Keratinocyte (primary cell): ENCODE results near the genes STX3, OOSP2, MS4A14 and VWCE.

DNA sequence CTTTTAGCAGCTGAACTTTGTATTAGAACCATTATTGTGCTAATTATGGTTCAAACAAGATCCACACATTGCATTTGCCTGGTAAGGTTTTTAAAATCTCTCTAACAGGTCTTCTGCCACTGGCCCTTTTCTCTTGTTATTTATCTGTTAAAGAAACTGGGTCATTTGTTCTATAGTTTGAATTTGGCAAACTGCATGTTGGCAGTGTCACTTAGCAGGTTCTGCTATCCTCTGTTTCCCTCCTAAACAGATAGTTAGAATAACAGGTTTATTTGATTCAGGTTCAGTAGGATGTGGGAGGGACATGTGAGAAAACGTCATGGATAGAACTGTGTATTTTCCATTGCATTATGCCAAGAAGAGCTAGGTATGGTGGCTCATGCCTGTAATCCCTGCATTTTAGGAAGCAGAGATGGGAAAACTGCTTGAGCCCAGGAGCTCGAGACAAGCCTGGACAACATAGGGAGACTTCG is 24.4 kb downstream of the PATL1 start:
CAGE:
- cytosol, long polyA minus RNA: no peak
- cytosol, long polyA plus RNA: no peak
- long polyA plus RNA: no peak
- nucleus, long polyA minus RNA: no peak
- nucleus, long polyA plus RNA: no peak

GRCh38 chr11:59754694-59755696 is at the start of gene STX3:
STX3 (plus strand) TSS chr11:59755376.
CAGE:
- cytosol, long polyA minus RNA: start-site peak on the plus strand at chr11:59755337-59755406, 6 reads
- cytosol, long polyA plus RNA: no peak
- long polyA plus RNA: start-site peak on the plus strand at chr11:59755347-59755411, 187 and 157 reads in 2 replicates
- nucleus, long polyA minus RNA: no peak
- nucleus, long polyA plus RNA: no peak

CAGE:
- cytosol, long polyA minus RNA: no peak
- cytosol, long polyA plus RNA: no peak
- long polyA plus RNA: no peak
- nucleus, long polyA minus RNA: no peak
- nucleus, long polyA plus RNA: no peak
These were observed at the start of gene OOSP2 for GRCh38 chr11:60040330-60040698. OOSP2 (plus strand) TSS chr11:60040409.

DNA sequence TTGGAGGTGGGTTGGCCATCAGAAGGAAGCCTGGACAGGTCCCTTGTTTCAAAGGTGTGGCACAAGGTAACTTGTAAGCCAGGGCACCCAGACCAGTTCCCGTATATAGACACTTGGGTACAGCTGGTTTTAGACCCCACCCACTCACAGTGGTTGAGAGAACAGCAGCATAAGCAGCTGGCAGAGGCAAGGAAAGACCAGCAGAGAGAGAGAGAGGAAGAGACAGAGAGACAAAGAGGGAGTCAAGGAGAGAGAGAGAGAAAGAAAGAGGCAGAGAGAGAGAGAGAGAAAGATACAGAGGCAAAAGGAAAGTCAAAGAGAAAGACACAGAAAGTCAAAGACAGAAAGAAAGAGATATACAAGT is 3.7 kb upstream of the MS4A6A start:
CAGE:
- cytosol, long polyA minus RNA: no peak
- cytosol, long polyA plus RNA: no peak
- long polyA plus RNA: no peak
- nucleus, long polyA minus RNA: no peak
- nucleus, long polyA plus RNA: no peak

DNA sequence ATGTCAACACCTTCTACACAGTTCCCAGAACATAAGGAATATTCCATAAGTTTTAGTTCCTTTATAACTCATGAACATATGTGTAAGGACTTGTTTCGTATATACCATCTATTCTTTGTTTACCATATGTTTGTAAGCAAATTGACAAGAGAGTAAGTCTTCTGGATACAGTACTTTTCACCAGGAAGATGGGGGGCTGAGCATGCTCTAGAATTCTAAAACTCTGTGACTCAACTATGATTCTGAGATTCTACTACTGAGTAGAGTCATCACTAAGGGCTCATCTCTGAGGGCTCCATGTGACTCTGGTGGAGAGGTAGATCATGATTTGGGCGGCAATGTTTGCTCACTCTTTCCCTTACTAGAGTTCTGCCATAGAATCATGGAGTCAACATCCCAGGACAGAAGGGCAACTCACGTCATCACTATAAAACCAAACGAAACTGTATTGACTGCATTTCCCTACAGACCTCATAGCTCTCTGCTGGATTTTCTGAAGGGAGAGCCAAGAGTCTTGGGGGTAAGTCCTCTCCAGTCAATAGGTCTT is at the start of gene MS4A14:
Gene MS4A14 (plus strand): TSS at position 263 of the 547 bp plus-strand sequence.
CAGE:
- cytosol, long polyA minus RNA: no peak
- cytosol, long polyA plus RNA: no peak
- long polyA plus RNA: no peak
- nucleus, long polyA minus RNA: no peak
- nucleus, long polyA plus RNA: no peak

DNA sequence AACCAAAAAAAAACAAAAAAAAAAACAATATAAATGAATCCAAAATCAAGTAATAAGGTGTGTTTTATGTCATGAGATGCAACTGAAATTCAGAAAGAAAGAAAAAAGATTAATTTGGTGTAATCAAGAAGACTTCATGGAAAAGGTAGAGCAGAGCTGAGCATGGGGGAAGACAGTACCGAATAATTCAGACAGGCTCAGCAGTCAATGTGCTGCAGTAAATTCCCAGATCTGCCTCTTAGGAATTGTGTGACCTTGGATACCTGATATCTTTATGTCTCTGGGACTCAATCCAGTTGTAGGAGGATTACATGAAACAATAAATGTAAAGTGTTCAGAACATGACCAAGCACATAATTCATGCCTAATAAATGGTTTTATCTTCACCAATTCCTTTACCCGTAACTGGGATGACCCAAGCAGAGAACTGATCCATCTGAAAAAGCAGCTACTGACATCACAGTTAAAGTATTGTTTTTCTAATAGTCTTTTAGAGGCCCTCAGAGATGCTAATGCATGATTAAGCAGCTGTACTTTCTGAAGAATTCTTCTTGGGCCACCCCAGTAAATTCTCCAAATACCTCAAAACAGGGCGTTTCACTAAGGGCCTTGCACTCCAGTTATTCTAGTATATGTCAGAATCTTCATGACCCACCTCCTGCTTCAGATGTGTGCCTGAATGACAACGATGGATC is 7.8 kb downstream of the MS4A12 start:
CAGE:
- cytosol, long polyA minus RNA: no peak
- cytosol, long polyA plus RNA: no peak
- long polyA plus RNA: no peak
- nucleus, long polyA minus RNA: no peak
- nucleus, long polyA plus RNA: no peak

DNA sequence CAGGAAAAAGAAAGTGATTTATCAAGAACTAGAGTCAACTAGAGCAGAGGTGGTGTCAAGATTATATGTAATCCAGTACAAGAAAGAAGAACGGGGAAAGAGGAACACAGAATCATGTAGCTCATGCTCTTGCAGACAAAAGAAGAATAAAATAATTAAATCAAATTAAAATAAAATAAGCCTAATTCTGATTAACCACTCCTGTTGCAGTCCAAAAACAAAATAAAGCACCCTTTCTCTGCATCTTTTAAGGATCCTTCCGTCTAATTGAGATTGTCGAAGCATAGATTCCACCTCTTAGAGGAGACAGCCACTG is 10.0 kb downstream of the MS4A12 start:
CAGE:
- cytosol, long polyA minus RNA: no peak
- cytosol, long polyA plus RNA: no peak
- long polyA plus RNA: no peak
- nucleus, long polyA minus RNA: no peak
- nucleus, long polyA plus RNA: no peak

CAGE:
- cytosol, long polyA minus RNA: start-site peak on the plus strand at chr11:60850588-60850614, 18 reads; start-site peak on the plus strand at chr11:60850978-60851055, 43 reads; start-site peak on the minus strand at chr11:60851021-60851047, 6 reads
- cytosol, long polyA plus RNA: no peak
- long polyA plus RNA: no peak
- nucleus, long polyA minus RNA: start-site peak on the plus strand at chr11:60850975-60850996, 8 reads
- nucleus, long polyA plus RNA: no peak
These were observed 5.1 kb downstream of the PTGDR2 start for GRCh38 chr11:60850421-60851192.

DNA sequence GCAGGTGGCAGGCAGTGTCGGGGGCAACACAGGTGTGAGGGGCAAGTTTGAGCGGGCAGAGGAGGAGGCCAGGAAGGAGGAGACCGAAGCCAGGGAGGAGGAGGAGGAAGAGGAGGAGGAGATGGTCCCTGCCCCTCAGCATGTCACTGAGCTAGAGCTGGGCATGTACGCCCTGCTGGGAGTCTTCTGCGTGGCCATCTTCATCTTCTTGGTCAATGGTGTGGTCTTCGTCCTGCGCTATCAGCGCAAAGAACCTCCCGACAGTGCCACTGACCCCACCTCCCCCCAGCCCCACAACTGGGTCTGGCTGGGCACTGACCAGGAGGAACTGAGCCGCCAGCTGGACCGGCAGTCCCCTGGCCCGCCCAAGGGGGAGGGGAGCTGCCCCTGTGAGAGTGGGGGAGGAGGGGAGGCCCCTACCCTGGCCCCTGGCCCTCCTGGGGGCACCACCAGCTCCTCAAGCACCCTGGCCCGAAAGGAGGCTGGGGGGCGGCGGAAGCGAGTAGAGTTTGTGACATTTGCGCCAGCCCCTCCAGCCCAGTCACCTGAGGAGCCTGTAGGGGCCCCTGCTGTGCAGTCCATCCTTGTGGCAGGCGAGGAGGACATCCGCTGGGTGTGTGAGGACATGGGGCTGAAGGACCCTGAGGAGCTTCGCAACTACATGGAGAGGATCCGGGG is 12.1 kb downstream of the TMEM132A start:
CAGE:
- cytosol, long polyA minus RNA: no peak
- cytosol, long polyA plus RNA: no peak
- long polyA plus RNA: no peak
- nucleus, long polyA minus RNA: no peak
- nucleus, long polyA plus RNA: no peak

CAGE:
- cytosol, long polyA minus RNA: no peak
- cytosol, long polyA plus RNA: no peak
- long polyA plus RNA: no peak
- nucleus, long polyA minus RNA: no peak
- nucleus, long polyA plus RNA: no peak
These were observed 8.9 kb downstream of the SLC15A3 start for GRCh38 chr11:60942971-60943548.

GRCh38 chr11:61075754-61076243 is 26.5 kb upstream of the CD5 start:
CAGE:
- cytosol, long polyA minus RNA: no peak
- cytosol, long polyA plus RNA: no peak
- long polyA plus RNA: no peak
- nucleus, long polyA minus RNA: no peak
- nucleus, long polyA plus RNA: no peak

GRCh38 chr11:61125963-61126330 is 23.7 kb downstream of the CD5 start:
CAGE:
- cytosol, long polyA minus RNA: no peak
- cytosol, long polyA plus RNA: no peak
- long polyA plus RNA: no peak
- nucleus, long polyA minus RNA: no peak
- nucleus, long polyA plus RNA: no peak

DNA sequence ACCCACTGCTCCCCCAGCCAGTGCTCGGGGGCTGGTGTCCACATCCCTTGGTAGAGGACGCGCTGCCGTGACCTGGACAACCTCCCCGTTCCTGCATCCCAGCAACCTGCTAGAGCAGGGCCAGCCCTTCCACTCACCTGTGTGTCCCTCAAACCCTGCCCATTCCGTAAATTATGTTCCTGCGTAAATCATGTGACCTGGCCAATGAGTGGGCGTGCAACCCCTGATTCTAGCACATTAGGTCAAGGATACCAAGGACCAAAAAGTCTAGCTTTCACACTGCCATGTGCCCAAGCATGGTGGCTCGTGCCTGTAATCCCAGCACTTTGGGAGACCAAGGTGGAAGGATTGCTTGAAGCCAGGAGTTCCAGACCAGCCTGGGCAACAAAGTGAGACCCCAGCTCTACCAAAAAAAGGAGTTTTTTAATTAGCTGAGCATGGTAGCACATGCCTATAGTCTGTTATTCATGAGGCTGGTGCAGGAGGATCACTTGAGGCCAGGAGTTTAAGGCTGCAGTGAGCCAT is 25.8 kb downstream of the CD5 start:
CAGE:
- cytosol, long polyA minus RNA: no peak
- cytosol, long polyA plus RNA: no peak
- long polyA plus RNA: no peak
- nucleus, long polyA minus RNA: no peak
- nucleus, long polyA plus RNA: no peak

GRCh38 chr11:61153158-61153638 is 8.0 kb downstream of the VPS37C start:
CAGE:
- cytosol, long polyA minus RNA: no peak
- cytosol, long polyA plus RNA: no peak
- long polyA plus RNA: no peak
- nucleus, long polyA minus RNA: no peak
- nucleus, long polyA plus RNA: no peak

DNA sequence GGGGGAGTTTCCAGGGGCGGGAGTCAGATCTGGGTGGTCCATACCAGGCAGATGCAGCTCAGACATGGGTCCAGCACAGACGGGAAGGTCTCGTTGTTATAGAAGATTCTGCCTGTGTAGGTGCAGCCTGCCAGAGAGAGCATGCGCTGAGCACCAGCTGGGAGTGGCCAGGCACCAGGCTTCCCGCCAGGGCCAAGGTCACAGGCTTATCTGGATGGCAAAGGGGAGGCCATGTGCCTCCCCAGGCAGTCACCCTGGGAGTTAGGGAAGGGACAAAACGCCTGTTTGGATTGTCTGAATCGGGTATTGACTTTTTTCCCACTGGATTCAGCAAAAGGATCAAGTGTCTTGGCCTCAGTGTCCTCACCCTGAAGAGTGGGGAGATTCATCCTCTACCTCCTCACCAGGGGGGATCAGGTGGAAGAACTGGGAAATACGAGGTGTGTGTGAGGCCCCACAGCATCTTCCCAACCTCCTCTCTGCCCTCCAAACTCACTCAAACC is 26.5 kb downstream of the PGA5 start:
CAGE:
- cytosol, long polyA minus RNA: no peak
- cytosol, long polyA plus RNA: no peak
- long polyA plus RNA: no peak
- nucleus, long polyA minus RNA: no peak
- nucleus, long polyA plus RNA: no peak

CAGE:
- cytosol, long polyA minus RNA: no peak
- cytosol, long polyA plus RNA: no peak
- long polyA plus RNA: no peak
- nucleus, long polyA minus RNA: no peak
- nucleus, long polyA plus RNA: no peak
These were observed at the start of gene VWCE for GRCh38 chr11:61294729-61295843. VWCE (minus strand) TSS chr11:61295316.

DNA sequence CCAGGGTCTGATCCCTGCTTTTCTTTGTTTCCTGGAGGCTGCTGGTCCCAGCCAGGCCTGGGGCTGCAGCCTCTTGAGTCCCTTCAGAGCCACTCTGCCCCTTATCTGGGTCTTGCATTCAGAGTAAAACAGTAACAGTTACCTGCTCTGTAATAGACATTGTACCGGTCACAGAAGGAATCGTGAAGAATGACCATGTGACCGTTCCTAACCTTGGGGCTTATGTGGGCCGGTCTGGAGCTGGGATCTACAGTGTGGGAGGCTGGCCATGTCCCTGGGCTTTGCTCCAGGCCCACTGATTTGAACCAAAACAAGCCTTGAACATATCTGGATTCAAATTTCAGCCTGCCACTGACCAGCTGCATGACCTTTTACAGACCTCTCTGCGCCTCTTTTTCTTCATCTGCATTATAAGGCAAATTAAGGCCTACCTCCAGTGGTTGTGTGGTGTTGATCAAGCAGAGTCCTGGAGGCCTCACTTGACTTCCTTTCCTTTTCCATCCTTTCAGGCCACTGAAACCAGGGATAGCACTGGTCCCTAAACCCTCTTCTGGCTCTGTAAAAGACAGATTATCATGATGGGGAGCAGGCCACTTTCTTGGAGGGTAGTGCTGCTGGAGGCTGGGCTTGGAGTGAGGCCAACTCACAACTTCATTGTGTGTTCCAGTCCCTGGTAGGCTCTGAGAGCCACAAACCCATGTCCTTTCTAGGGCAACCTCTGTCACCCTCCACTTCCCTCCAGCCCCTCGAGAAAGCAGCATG is 2.0 kb downstream of the TKFC start:
CAGE:
- cytosol, long polyA minus RNA: no peak
- cytosol, long polyA plus RNA: no peak
- long polyA plus RNA: no peak
- nucleus, long polyA minus RNA: no peak
- nucleus, long polyA plus RNA: no peak

GRCh38 chr11:61344142-61344347 is 11.0 kb downstream of the TKFC start:
CAGE:
- cytosol, long polyA minus RNA: no peak
- cytosol, long polyA plus RNA: no peak
- long polyA plus RNA: no peak
- nucleus, long polyA minus RNA: no peak
- nucleus, long polyA plus RNA: no peak

GRCh38 chr11:61516214-61516908 is 7.8 kb downstream of the LRRC10B start:
CAGE:
- cytosol, long polyA minus RNA: no peak
- cytosol, long polyA plus RNA: no peak
- long polyA plus RNA: no peak
- nucleus, long polyA minus RNA: no peak
- nucleus, long polyA plus RNA: no peak

DNA sequence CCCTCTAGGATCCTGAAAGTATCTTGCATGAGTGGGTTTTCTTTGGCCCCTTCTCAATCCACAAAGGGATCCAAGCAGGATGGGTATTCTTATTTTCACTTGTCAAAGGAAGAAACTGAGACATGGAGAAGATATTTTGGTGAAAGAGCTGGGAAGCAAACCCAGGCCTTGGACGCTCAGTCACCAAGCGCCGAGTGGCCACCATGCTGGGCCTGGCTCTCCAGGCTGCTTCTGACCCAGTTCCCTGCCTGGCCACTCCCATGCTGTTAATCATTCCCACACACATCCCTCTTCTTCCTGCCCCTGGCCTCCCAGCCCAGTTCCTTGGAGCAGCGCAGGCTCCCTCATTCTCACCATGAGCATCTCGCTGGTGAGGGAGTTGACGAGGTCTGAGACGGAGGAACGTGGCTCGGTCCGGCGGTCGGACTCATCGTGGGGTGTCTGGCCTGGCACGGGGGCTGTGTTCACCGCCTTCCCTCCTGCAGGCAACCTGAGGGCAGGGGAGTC is 24.1 kb downstream of the LRRC10B start:
CAGE:
- cytosol, long polyA minus RNA: no peak
- cytosol, long polyA plus RNA: no peak
- long polyA plus RNA: no peak
- nucleus, long polyA minus RNA: no peak
- nucleus, long polyA plus RNA: no peak